ENCODE data around the gene GCM1.

DNA sequence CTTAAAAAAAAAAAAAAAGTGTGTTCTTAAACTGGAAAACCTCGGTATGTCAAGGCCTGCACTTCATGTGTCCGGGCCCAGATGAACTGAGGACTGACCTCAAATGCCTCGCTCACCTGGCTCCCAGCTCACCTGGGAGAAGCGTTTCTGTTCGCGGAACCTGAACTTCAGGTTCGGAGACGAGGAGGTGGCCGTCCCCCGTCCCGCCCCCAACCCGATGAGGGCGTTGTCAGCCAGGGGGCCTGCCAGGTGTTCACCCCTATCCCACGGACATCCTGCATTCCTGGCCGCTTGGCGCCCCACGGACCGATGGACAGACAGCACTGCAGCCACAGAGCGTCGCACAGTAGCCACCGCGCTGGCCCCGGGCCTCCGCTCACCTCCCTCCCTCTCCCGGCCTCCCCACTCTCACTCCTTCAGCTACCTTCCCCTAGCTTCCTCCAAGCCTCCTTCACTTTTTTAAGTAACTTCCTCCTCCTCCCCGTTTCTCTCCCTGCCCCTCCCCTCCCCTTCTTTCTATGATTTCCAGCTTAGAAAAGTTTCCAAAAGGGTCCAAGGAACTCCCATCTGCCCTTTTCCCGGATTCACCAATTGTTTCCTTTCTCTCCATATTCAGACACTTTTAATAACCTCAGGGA, 22.6 kb upstream of the MCM3 start:
- RRBS, result 89% methylated on average over 1 of the region's 27 CpGs
CAGE:
- cytosol, long polyA plus RNA, result no peak
- long polyA plus RNA, result no peak
- nucleus, long polyA plus RNA, result no peak

DNA sequence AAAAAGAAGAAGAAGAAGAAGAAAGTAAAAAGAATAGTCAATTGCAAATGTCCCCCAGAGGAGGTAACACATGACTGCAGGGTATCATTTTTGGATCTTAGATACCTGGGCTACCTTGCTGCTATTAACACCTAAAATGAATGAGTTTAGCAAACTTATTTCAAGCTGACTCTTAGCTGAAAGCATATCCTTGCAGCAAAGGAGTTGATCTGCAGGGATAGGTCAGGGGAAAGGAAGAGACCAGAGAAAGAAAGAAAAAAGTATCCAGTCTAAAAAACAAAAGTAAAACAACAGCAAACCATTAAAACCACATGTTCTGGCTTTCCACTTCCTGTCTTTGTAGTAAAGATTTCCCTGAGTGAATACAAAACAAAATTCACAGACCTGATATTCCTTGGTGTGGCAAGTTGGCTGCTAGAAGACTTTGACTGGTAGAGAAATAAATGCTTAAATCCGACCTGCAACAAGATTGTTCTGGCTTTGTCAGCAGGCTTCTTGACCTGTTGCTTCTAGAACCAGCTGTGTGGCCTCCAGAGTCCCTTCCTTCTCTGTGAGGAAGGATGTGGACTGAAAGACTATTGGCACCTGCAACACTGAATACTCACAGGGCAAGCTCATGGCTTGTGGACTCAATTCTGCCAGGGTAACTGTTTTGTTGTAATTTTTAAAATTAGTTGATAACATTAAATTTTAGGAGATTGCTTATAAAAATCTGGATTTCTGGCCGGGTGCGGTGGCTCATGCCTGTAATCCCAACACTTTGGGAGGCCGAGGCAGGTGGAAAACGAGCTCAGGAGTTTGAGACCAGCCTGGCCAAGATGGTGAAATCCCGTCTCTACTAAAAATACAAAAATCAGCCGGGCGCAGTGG, 23.5 kb upstream of the MCM3 start:
- RRBS, result no CpG with 5 or more reads among the region's 8 CpGs
CAGE:
- cytosol, long polyA plus RNA, result no peak
- long polyA plus RNA, result no peak
- nucleus, long polyA plus RNA, result no peak

- RRBS, result no CpG with 5 or more reads among the region's 18 CpGs
CAGE:
- cytosol, long polyA plus RNA, result no peak
- long polyA plus RNA, result no peak
- nucleus, long polyA plus RNA, result no peak
These were observed 35.9 kb upstream of the PAQR8 start for GRCh38 chr6:52325649-52326839.

DNA sequence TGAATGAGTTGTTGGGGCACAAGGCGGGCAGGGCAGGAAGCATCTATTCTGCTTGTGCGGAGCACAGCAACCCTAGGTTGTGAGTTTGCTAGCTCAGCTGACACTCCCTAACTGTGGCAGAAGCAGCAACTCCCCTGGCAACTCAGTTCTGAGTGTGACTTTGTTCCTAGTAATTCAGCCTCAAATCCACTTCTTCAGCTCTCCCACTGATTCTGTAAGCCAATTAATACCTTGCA, 30.1 kb upstream of the PAQR8 start:
- RRBS, result no CpG with 5 or more reads among the region's 2 CpGs
CAGE:
- cytosol, long polyA plus RNA, result no peak
- long polyA plus RNA, result no peak
- nucleus, long polyA plus RNA, result no peak

- RRBS, result no CpG with 5 or more reads among the region's 20 CpGs
CAGE:
- cytosol, long polyA plus RNA, result no peak
- long polyA plus RNA, result start-site peak on the minus strand at chr6:52420952-52420982, 18 and 19 reads in 2 replicates
- nucleus, long polyA plus RNA, result no peak
These were observed 755 bp downstream of the EFHC1 start for GRCh38 chr6:52420695-52421499.

DNA sequence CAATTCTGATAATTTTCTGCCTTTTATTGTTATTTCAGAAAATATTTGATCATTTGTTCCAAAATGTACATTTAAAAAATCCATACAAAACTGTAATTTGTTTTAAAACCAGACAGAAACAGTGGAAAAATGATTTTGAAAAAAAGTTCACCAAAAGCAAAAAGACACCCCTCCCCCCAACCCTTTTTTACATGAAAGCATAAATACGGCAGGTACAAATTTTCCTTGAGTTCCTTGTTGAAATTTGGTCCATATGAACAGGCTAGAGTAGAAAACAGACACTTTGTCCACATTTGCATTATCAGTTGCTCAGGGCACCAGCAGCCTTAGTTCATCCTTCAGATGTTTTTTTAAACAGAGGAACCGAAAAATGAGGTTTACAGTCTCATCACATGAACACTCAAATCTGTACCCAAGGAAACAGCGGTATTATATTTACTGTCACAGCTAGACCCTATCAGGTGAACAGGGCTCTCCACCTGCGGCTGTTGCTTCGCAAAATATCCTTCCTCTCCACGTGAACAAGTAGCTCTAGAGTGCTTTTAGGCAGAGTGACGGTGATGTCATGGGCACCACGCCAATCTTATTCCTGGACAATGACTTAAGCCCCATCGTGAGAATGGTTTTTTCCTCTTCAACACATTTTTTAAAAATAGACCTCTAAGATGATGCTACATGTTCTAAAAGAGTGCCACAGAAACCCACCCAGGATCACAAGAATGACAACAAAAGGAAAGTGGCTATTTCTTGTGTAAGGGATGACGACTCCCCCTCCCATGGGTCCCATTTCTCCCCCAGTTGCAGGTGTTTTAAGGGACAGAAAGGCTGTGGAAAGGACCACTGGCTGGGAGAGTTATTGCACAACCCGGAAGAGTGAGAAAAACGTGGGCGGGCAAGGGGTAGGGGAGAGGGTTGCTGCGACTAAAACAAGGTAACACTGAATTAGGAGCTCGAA, 77.5 kb downstream of the EFHC1 start:
- RRBS, result no CpG with 5 or more reads among the region's 15 CpGs
CAGE:
- cytosol, long polyA plus RNA, result no peak
- long polyA plus RNA, result no peak
- nucleus, long polyA plus RNA, result no peak

DNA sequence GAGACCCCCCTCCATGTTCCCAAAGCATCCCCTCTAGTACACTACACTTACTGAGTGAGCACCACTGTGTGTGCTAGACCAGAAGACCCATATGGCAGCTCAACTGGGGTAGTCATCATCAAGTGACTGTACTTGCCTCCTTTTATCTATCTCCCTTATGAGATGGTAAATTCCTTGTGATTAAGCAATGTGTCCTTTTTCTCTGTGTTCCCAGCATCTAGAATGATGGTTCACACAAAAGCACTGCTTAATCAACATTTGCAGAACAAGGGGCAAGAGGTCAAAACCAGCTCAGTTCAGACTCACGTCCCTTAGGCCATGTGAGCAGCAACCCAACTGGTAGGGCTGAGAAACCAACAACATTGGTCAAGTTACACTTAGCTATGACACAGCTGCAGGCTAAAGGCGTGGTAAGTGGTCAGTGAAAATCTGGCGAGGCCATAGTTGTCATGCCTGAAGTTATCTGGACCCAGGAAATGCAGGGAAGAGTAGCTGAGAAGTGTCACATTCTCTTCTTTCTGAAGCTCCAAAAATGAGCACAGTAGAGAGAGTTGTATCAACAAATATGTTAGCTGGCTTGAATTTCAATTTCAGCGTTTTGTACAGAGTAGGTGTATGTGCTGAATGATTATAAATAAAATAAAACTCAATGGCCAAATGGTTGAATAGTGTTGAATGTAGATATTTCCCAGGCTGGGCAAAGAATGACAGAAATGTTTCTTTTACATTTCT, 9.9 kb downstream of the TRAM2 start:
- RRBS, result no CpG with 5 or more reads among the region's 4 CpGs
CAGE:
- cytosol, long polyA plus RNA, result no peak
- long polyA plus RNA, result no peak
- nucleus, long polyA plus RNA, result no peak

DNA sequence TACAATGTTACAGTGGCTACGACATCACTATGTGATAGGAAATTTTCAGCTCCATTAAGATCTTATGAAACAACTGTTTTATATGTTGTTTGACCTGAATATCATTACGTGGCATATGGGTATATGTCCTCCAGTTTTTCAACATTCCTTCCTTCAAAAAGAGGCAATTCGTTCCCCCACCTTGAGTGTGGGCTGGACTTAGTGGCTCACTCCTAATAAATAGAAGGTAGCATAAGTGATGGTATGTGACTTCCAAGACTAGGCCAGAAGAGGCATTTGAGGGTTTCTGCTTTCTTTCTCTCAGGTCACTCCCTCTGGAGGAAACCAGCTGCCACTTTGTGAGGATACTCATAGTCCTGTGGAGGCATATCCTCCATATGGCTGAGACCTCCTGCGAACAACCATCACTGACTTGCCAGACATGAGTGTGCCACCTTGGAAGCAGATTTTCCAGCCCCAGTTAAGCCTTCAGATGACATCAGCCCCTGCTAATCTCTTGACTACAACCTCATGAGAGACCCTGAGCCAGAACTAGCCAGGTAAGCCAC, 2.3 kb upstream of the TRAM2 start:
- RRBS, result no CpG with 5 or more reads among the region's 4 CpGs
CAGE:
- cytosol, long polyA plus RNA, result no peak
- long polyA plus RNA, result no peak
- nucleus, long polyA plus RNA, result no peak

GRCh38 chr6:52609973-52610362, 33.1 kb upstream of the TRAM2 start:
- RRBS, result no CpG with 5 or more reads among the region's 3 CpGs
CAGE:
- cytosol, long polyA plus RNA, result no peak
- long polyA plus RNA, result no peak
- nucleus, long polyA plus RNA, result no peak

GRCh38 chr6:52640013-52640831, 30.7 kb upstream of the TMEM14A start:
- RRBS, result no CpG with 5 or more reads among the region's 11 CpGs
CAGE:
- cytosol, long polyA plus RNA, result no peak
- long polyA plus RNA, result no peak
- nucleus, long polyA plus RNA, result no peak

DNA sequence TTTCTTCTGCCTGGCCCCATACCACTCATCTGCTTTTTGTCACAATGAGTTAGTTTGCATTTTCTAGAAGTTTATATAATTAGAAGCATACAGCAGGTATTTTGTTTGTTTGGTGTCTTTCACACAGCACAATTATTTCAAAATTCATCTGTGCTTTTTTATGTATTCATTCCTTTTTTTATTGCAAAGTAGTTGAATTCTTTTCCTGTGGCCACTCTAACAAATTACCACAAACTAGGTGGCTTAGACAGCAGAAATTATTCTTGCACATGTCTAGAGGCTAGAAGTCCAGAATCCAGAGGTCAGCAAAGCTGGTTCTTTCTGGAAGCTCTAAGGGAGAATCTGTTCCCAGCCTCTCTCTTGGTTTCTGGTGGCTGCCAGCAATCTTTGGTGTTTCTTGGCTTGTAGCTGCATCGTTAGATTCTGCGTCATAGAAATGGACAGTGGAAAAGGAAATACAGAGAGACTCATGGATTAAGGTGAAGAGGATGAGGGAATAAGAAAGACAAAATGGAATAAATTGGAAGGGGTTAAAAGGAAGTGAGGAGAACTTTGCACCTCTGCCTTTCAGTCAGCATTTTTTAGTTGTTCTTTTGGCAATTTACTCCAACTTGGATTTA, 39.3 kb downstream of the GSTA2 start:
- RRBS, result no CpG with 5 or more reads among the region's 2 CpGs
CAGE:
- cytosol, long polyA plus RNA, result no peak
- long polyA plus RNA, result no peak
- nucleus, long polyA plus RNA, result no peak

DNA sequence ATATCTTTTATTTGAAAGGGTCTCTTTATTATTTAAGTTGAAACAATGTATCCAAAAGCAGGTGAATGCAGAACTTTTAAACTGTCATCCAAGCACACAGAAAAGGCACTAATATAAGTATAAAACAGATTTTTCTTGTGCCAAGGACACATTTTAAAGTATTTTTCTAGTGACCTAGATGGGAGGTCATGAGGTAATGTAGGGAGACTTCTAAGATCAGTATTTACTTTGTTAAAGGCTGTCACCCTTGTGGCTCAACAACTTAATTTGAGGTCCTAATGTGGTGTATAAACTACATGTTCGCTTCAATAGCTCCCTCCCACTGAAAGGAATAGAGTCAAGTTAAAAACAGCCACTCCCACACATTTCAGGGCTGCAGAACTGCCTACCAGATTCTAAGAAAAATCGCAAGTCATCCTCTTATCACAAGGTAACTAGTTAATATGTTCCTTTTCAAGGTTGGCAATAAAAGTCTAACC, 15.2 kb downstream of the GSTA1 start:
- RRBS, result no CpG with 5 or more reads among the region's 2 CpGs
CAGE:
- cytosol, long polyA plus RNA, result no peak
- long polyA plus RNA, result no peak
- nucleus, long polyA plus RNA, result no peak

DNA sequence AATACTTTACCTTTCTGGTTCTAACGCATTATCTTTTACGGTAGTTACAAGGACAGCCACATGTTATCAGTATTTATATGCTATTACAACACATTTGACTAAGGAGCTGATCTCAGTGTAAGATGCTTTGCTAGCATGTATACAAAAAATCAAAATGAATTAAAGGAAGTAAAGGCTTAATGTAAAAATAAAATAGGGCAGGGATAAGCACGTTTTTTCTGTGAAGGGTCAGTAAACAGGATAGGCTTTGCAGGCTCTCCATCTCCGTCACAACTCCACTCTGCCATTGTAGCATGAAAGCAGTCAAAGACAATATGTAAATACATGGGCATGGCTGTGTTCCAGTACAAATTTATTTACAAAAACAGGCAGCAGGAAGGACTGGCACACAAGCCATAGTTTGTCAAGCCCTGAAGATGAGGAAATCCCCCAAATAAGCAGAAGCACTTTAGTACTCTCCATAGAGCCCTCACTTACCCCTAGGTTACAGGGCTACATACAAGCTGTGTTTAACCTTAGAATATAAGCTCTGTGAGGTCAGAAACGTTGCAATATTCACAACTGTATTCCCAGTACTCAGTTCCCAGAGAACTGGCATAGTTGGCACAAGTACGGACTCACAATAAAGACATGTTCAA, 5.4 kb downstream of the CILK1 start:
- RRBS, result no CpG with 5 or more reads among the region's 6 CpGs
CAGE:
- cytosol, long polyA plus RNA, result no peak
- long polyA plus RNA, result no peak
- nucleus, long polyA plus RNA, result no peak

- RRBS, result no CpG with 5 or more reads among the region's 3 CpGs
CAGE:
- cytosol, long polyA plus RNA, result no peak
- long polyA plus RNA, result no peak
- nucleus, long polyA plus RNA, result no peak
These were observed 2.9 kb downstream of the FBXO9 start for GRCh38 chr6:53067884-53068676.

DNA sequence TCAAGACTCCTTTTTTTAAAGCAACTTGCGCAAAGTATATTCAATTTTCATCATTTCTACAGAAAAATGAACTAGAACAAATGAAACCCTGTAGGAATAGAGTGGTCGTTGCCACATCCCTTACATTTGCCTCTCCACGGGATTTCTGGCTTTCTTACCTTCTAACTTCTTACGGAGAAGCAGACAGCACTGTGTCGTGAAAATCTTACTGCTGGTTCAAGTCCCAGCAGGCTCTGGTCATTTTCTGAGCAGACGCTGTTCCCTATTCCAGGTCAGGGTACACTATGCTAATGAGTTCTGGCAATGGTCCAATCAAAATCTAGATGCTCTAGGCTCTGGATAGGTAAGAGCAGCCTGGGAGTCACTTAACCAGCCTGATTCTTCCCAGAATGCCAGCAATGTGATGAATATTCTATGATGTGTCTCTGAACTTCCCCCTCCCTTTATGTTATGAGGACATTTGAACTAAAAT, at the start of gene GCM1:
Gene GCM1 (minus strand): TSS at position 246 of the 472 bp plus-strand sequence.
- RRBS, result no CpG with 5 or more reads among the region's 6 CpGs
CAGE:
- cytosol, long polyA plus RNA, result no peak
- long polyA plus RNA, result no peak
- nucleus, long polyA plus RNA, result no peak

DNA sequence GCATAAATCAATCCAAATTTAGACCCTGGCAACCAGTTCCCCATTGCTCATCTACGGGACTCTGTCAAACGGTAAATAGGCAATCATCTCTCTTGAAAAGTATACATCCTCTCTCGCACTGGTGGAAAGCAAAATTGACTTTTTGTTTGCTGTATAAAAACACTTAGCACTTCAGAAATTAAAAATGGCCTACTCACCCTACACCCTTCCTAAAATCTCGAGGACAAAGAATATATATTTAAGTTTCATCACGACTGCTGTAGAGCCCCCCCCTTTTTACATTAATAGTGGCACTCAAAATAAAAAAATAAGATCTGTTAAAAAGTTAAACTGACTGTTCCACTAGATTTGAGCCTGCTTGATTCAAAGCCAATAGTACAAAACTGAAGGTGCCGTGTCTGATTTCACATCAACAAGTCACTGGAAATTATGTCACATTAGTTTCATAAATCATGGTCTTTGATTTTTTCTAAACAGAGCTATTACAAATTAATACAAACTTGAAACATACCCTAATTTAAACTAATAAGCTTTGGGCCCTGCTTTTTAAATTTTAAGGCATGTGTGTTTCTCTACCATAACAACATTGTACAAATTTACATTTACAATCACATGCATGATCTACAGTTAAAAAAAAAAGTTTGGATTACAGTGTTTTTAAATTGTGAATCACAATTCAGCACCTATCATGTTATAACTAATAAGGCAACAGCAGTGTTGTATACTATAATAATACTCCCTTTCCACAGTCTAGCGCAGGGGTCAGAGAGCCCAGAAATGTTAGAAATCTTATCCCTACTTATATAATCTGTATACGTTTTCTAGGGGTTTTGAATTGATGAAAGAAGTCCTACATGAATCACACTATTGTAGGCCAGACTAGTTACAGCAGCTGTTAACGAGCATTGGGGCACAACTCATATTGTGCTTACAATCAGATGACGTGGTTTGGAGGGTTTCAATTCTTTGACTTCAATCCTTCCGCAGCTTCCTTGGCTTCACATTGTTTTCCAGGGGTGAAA, 80.3 kb downstream of the ELOVL5 start:
- RRBS, result no CpG with 5 or more reads among the region's 11 CpGs
CAGE:
- cytosol, long polyA plus RNA, result no peak
- long polyA plus RNA, result start-site peak on the minus strand centred at position 261 of the sequence, 29 bp wide, 34 and 47 reads in 2 replicates; start-site peak on the minus strand centred at position 371 of the sequence, 76 bp wide, 323 and 274 reads in 2 replicates; start-site peak on the minus strand centred at position 545 of the sequence, 69 bp wide, 171 and 164 reads in 2 replicates; start-site peak on the minus strand centred at position 682 of the sequence, 7 bp wide, 63 and 44 reads in 2 replicates
- nucleus, long polyA plus RNA, result no peak

GRCh38 chr6:53303657-53304398, 44.9 kb downstream of the ELOVL5 start:
- RRBS, result no CpG with 5 or more reads among the region's 6 CpGs
CAGE:
- cytosol, long polyA plus RNA, result no peak
- long polyA plus RNA, result no peak
- nucleus, long polyA plus RNA, result no peak

CAGE:
- cytosol, long polyA plus RNA, result no peak
- long polyA plus RNA, result no peak
- nucleus, long polyA plus RNA, result no peak
These were observed 14.3 kb downstream of the ELOVL5 start for GRCh38 chr6:53334406-53334978.

GRCh38 chr6:53343862-53345309, 4.4 kb downstream of the ELOVL5 start:
- RRBS, result no CpG with 5 or more reads among the region's 6 CpGs
CAGE:
- cytosol, long polyA plus RNA, result no peak
- long polyA plus RNA, result no peak
- nucleus, long polyA plus RNA, result no peak

- RRBS, result no CpG with 5 or more reads among the region's 5 CpGs
CAGE:
- cytosol, long polyA plus RNA, result no peak
- long polyA plus RNA, result no peak
- nucleus, long polyA plus RNA, result no peak
These were observed 44.7 kb downstream of the GCLC start for GRCh38 chr6:53500020-53500713.